Spinal cord (tissue), 3 donors: ENCODE measurements around the gene PPP1R14C.

DNA sequence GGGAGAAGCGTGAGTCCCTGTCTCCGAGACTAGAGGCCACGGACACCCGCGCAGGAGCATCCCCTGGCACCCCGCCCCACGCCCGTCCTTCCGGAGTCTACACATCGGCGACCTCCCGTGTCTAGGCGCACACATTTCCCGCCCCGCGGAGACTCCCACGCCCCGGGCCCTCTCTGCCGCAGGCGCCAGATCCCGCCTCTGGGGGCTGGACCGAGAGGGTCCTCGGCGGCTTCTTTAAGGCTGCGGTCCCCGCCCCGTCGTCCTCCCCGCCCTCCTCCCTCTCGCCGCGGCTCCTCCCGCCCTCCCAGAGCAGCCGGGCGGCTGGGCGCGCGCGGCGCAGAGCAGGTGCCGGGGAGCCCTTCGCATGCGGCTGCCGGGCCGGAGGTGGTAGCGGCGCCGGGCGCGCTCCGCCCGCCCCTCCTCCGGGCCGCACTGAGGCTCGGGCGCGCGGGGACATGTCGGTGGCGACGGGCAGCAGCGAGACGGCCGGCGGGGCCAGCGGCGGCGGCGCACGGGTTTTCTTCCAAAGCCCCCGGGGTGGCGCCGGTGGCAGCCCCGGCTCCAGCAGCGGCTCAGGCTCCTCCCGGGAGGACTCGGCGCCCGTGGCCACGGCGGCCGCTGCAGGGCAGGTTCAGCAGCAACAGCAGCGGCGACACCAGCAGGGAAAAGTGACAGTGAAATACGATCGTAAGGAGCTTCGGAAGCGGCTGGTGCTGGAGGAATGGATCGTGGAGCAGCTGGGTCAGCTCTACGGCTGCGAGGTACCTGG, at the start of gene PPP1R14C:
PPP1R14C (plus strand) TSS at position 307 of the 769 bp plus-strand sequence.
- PRO-cap = no peak
- RAMPAGE, long total RNA = no peak

GRCh38 chr6:150143507-150143985, 702 bp downstream of the PPP1R14C start:
- PRO-cap = no peak
- RAMPAGE, long total RNA = no peak

DNA sequence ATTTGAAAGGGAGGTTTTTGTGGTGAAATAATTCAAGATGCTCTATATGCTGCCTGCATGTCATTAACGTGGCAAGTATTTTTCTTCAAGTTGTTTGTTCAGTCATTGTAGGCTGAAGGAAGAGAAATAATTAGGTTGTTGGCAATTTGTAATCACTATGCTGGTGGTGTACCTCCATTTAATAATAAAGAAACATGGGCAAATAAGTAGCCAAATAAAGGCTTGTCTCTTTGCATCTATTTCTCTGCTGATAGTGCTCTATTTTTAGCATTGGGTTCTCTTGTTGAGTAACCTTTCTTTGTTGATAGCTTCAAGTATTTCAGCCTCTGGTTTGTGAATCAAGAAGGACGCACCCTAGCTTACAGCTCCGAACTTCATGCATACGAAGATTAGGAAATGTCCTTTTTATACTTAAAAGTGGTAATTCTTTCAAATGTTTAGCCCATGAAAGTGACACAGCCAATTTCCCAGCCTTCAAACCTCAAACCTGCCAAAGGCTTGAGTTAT, 2.5 kb downstream of the PPP1R14C start:
- PRO-cap = no peak
- RAMPAGE, long total RNA = no peak

GRCh38 chr6:150197002-150197518, 54.2 kb downstream of the PPP1R14C start:
- PRO-cap = no peak
- RAMPAGE, long total RNA = no peak

- PRO-cap = no peak
- RAMPAGE, long total RNA = no peak
Observed at GRCh38 chr6:150403113-150403793, 34.4 kb downstream of the IYD start.

GRCh38 chr6:150492709-150493315, 106.9 kb upstream of the PLEKHG1 start:
- PRO-cap = no peak
- RAMPAGE, long total RNA = no peak

DNA sequence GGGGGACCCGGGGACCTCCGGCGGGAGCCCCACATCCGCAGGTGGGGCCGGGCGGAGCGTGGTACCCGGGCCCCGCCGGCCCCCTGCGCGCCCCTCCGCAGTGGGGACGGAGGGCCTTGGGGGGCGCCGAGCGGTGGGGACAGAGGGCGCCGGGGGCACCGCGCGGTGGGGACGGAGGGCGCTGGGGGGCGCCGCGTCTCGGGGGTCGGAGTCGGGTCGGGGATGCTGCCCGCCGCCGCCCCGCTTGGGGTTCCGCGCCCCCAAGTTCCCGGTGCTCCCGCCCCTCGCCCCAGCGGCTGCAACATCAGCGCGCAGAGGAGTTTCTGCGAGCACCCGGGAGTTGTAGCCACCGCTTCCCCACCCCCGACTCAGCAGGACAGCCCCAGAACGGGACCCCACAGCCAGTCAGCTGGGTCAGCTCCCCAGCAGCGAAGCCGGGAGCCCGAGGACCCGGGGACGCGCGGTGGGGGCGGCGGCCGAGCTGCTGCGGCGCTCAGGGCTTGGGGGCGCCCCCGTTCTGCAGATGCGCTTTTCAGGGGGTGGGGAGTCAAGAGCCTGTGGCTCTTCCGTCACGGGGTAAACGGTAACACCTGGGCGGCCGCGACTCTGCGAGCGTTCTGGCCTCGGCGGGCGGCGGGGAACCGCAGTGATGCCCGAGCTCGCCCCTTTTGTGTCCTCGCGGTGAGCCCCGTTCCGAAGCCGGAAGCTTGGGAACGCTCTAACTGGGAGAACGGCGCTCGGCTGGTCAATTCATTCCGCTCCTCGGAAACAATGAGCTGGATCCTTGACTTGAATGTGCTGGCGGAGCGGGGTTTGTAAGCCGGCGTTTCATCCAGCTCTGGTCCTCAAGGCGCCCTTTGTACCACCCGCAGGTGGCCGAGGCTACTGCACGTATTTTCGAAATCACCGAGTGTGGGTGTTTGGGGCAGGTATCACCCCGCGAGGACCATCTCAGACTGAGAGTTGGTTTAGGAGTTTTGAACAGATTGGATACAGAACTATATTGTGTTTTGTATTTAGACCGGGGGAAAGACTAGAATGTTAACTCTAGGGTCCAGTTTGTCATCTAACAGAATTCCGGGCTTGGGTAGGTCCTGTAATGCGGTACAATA, 740 bp downstream of the PLEKHG1 start:
- PRO-cap = no peak
- RAMPAGE, long total RNA = no peak

DNA sequence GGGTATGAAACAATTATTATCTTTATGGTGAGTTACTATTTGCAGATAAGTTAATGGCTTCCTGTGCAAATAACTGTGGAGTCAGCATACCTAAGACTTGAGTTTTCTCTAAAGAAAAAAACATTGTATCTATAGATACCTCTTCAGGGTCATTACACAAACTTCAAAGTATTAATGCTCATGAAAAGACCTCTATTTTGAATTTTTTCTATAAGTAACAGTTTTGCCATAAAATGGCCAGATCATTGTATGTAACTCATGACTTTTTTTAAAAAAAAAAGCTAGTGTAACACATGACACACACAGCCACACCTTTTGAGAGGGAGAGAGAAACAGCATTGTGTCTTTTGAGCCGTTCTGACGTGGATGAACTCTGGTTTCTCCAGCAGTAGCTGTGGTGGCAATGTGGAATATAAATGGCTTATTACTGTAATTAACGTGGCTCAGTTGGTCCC, 36.4 kb downstream of the PLEKHG1 start:
- PRO-cap = no peak
- RAMPAGE, long total RNA = no peak

DNA sequence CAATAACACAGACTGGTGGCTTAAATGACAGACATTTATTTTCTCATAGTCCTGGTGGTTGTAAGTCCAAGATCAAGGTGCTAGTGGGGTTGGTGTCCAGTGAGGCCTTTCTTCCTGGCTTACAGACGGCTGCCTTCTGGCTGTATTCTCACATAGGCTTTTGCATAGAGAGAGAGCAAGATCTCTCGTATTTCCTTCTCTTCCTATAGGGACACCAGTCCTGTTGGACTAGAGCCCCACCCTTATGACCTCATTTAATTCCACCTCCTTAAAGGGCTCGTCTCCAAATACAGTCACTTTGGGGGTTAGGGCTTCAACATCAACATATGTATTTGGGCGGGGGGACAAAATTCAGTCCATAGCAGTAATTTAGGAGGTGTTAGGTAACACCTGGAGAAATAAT, 105.0 kb downstream of the PLEKHG1 start:
- PRO-cap = no peak
- RAMPAGE, long total RNA = no peak

DNA sequence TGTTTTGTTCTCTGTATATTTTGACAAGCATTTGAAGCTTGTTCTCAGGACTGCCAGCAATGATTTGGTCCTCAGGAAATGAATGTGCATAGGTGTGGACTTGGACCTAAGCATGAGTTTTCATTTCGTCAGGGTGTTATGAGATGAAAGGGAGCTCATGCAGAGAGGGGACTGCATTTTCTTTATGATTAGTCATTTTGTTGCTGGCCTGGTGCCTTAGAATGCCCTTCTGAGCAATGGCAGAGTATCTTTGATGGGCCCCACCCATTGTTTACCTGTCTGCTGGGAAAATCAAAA, 51.6 kb upstream of the MTHFD1L start:
- PRO-cap = no peak
- RAMPAGE, long total RNA = no peak

DNA sequence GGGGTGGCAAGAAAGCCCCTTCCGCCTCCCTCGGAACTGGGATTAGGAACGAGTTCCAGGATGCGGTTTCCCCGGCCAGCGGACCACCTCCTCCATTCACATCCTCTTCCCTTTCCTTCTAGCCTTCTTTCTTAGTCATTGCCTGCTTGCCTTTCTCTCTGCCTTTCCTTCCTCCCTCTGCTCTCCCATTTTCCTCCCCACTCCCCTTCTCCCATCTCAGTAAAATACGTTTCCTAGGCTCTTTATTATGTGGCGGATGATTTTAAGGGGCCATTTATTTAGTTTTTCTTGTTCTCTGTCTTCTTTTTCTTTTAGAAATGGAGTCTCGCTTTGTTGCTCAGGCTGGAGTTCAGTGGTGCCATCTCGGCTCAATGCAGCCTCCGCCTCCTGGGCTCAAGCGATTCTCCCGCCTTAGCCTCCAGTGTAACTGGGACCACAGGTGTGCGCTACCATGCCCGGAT, 1.4 kb downstream of the MTHFD1L start:
- PRO-cap = no peak
- RAMPAGE, long total RNA = no peak

GRCh38 chr6:151037418-151037880, 171.9 kb downstream of the MTHFD1L start:
- PRO-cap = no peak
- RAMPAGE, long total RNA = no peak

GRCh38 chr6:151054223-151054929, 185.4 kb upstream of the AKAP12 start:
- PRO-cap = no peak
- RAMPAGE, long total RNA = no peak

DNA sequence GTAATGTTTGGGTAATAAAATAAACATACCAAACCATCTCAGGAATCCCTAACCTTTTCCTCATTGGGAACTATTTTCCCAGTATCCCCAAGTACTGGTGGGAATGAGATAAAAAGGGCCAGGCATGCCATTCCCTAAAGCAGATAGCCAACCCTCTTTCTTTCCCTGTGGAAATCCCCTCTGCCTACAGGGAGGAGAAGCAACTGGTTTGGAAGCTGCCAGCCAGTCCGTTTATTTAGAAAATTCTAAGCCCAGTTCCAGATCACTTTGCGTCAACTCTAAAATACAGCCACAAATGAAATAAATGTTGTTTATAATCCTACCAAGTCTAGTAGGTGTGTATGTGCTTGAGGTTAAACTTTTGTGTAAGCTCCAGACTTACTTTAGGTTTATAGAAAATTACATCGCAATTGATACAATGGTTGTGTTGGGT, 169.0 kb upstream of the AKAP12 start:
- PRO-cap = no peak
- RAMPAGE, long total RNA = no peak

GRCh38 chr6:151071215-151071936, 168.4 kb upstream of the AKAP12 start:
- PRO-cap = no peak
- RAMPAGE, long total RNA = no peak

DNA sequence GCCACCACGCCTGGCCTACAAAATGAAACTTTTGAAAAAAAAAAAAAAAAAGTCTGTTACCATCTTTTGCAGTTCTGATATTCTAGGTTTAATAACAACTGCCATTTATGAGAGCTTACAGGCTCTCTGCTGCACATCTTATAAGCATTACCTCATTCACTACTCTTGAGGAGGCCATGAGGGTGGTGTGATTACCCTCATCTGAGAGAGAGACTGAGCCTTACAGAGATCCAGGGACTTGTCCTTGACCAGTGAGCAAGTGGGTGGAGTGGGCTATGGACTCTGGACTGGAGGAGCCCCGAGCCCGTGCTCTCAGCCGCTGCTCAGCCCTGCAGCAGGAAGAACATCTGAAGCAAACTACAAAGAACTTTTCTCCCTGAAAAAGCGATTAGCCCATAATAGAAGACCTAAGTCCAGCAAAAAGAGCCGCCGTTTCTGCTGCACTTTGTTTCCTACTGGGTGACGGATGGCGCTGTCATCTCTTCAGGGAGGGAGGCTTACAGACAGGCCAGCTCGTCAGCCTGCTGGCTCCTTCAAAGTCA, 119.8 kb upstream of the AKAP12 start:
- PRO-cap = no peak
- RAMPAGE, long total RNA = no peak

GRCh38 chr6:151126023-151126552, 113.7 kb upstream of the AKAP12 start:
- PRO-cap = no peak
- RAMPAGE, long total RNA = no peak

GRCh38 chr6:151141559-151142077, 98.1 kb upstream of the AKAP12 start:
- PRO-cap = no peak
- RAMPAGE, long total RNA = no peak

- PRO-cap = no peak
- RAMPAGE, long total RNA = no peak
Observed at GRCh38 chr6:151160823-151161849, 78.6 kb upstream of the AKAP12 start.

DNA sequence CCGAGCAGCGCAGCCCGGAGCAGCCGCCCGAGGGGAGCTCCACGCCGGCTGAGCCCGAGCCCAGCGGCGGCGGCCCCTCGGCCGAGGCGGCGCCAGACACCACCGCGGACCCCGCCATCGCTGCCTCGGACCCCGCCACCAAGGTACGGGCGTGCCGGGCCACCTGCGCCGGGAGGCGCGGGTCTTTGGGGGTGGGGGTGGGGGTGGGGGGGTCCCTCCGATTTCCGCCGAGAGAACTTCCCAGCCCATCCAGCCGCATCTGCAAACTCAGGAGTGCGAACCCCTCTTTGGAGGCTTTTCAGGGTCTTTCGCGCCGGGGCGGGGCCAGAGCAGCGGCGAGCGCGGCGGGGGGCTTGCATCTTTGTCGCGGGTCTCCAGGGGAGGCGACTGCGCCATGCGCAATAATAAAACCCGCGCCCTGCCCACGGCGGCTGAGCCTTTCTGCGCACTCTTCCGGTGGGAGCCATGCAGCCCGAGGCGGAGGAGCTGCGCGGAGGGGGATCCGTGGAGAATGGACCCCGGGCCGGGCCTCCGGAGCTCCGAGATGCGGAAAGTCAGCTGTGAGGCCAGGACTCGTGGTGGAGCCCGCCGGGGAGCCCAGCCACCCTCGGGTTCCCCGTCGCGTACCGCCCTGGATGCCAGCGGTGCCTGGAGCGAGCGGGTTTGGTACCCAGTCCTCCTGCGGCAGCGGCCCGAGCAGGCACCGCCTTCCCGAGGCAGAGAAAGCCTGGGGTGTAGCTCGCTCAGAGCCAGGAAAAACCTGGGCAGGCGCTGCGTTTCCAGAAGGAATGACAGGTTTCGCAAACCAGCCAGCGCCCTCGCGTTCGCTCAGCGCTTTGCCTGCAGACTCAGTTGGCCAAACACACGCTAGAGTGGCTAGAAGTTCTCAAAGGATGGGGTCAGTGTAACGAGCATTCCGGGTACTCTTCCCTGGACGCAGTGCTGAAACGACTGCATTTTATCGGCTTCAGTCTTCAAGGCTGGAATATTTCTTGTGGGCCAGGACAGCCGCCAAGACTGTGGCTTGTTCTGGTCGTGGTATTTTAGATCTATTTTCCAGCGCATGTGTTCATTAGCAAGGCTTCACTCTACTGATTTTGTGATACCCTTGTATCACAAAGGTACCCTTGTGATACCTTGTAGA, 1.2 kb downstream of the AKAP12 start:
- PRO-cap = no peak
- RAMPAGE, long total RNA = no peak